MCF 10A (cell line): ENCODE results near the gene PRDX3.

DNA sequence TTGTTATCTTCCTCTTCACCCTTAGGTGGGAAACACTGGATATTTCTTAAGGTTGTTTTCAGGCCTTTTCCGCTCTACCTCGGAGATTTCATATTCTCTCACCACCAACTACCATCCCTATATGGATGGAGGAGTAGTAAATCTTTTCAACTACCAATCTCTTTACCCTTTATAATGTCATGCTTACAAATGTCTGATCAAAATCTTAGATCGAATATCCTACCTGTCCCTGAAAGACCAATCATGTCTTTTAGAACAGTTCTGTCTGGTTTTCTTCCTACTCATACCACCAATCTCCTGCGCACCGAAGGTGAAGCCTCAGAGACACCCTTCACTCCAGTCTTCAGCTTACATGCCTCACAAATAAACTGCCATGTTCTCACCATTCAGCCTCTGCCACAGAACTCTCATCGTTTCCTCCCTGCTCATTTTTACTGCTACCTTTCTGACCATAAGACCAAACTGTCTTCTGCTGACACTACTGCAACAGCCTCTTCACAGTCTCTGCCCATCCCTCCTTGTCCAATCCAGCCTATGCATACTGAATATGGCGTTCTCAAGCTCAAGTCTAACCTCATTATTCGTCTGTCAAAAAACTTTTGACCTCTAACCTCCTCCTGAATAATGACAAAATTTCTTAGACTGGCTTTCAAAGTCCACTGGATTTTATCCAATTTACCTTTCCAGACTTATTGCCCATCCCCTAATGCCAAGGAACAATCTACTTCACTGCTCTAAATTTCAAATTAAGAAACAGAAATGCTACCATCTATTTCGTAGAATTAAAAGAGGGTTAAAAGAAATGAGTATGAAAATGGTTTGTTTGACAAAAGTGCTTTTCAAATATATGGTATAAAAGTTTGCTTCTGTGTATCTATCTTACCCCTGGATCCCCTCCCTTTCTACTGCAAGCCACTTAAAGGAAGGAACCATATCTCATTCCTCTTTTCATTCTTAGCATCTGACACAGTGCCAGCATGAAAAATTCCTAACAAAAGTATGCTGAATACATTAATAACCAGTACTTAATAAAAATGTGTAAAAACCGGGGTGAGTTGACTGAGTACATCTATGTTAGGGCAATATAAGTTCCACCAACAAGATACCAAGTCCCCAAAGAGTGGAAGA is 24.6 kb downstream of the RAB11FIP2 start:
- PRO-cap, result no peak
- RRBS, result no CpG with 5 or more reads among the region's 10 CpGs

GRCh38 chr10:118045557-118046533 is 896 bp downstream of the RAB11FIP2 start:
- PRO-cap, result bidirectional peak, plus-strand start at chr10:118046237, minus-strand start at chr10:118046056; bidirectional peak, plus-strand start at chr10:118046460, minus-strand start at chr10:118046419
- RRBS, result no CpG with 5 or more reads among the region's 31 CpGs

DNA sequence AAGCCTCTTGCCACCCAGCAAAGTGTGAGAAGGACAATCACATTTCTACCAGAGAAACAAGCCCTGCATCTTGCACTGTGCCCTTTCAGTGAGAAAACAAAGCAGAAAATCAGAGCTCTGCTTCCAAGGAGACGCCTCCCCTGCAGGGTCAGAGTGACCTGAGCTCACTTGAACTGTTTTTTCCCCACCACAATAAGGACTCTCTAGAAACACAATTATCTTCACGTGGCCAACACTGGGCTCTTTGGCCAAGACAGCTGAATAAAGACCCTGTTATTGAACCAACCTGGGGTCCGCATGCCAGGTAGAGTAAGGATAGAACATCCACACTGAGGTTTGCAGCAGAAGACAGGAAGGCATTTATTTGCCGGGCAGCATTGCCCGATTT is 30.1 kb upstream of the PRLHR start:
- PRO-cap, result no peak
- RRBS, result no CpG with 5 or more reads among the region's 5 CpGs

- PRO-cap, result no peak
- RRBS, result no CpG with 5 or more reads among the region's 16 CpGs
These were observed 73.8 kb upstream of the PRLHR start for GRCh38 chr10:118669115-118669880.

GRCh38 chr10:118673315-118673947 is 78.0 kb upstream of the PRLHR start:
- PRO-cap, result no peak
- RRBS, result 100% methylated on average over 1 of the region's 12 CpGs

DNA sequence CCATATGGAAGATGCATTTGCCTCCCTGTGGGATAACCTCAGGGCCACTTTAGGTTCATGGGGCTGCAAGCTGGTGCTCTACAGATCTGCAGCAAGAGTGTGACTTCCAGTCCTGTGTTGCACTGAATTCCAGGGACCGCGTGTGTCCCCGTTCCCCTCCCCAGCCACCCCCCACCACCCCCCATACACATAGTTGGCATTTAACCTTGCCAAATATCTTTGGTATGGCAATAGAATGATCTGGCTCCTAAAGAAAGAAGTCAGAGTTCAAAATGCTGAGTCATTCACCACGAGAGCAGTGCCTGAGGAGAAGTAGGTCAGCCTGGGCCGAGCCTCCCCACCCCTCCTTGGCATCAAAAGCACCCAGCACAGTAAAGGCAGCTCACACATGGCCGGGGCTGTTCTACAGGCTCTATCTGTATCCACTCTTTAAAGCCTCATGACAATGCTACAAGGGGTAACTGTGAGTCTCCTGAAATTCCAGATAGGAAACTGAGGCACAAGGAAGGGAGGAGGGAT is 70.5 kb upstream of the NANOS1 start:
- PRO-cap, result no peak
- RRBS, result no CpG with 5 or more reads among the region's 6 CpGs

DNA sequence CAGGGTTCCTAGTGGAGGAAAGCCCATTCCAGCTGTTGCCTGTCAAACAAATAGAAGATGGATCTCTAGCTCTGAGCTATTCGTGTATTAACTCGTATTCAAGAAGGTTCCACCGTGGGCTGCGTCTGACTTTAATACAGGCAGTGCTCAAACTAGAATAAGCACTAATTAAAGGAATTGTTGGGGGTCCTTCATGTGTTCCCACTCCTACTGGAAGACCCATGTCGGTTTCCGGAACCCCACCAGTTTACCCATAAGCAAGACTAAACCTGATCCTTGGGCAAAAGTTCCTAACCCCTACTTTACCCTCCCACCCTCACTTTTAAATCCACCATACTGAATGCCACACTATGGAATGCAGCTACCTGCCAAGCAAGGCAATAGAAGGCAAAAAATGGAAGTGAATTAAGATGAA is 2.2 kb downstream of the NANOS1 start:
- PRO-cap, result no peak
- RRBS, result no CpG with 5 or more reads among the region's 6 CpGs

- PRO-cap, result bidirectional peak, plus-strand start at chr10:119178647, minus-strand start at chr10:119178533; bidirectional peak, plus-strand start at chr10:119178940, minus-strand start at chr10:119178812
- RRBS, result under 1% methylated on average over 15 of the region's 50 CpGs
These were observed at the start of gene PRDX3 for GRCh38 chr10:119178325-119179301. TSS of gene PRDX3 (minus strand) at chr10:119178812.

DNA sequence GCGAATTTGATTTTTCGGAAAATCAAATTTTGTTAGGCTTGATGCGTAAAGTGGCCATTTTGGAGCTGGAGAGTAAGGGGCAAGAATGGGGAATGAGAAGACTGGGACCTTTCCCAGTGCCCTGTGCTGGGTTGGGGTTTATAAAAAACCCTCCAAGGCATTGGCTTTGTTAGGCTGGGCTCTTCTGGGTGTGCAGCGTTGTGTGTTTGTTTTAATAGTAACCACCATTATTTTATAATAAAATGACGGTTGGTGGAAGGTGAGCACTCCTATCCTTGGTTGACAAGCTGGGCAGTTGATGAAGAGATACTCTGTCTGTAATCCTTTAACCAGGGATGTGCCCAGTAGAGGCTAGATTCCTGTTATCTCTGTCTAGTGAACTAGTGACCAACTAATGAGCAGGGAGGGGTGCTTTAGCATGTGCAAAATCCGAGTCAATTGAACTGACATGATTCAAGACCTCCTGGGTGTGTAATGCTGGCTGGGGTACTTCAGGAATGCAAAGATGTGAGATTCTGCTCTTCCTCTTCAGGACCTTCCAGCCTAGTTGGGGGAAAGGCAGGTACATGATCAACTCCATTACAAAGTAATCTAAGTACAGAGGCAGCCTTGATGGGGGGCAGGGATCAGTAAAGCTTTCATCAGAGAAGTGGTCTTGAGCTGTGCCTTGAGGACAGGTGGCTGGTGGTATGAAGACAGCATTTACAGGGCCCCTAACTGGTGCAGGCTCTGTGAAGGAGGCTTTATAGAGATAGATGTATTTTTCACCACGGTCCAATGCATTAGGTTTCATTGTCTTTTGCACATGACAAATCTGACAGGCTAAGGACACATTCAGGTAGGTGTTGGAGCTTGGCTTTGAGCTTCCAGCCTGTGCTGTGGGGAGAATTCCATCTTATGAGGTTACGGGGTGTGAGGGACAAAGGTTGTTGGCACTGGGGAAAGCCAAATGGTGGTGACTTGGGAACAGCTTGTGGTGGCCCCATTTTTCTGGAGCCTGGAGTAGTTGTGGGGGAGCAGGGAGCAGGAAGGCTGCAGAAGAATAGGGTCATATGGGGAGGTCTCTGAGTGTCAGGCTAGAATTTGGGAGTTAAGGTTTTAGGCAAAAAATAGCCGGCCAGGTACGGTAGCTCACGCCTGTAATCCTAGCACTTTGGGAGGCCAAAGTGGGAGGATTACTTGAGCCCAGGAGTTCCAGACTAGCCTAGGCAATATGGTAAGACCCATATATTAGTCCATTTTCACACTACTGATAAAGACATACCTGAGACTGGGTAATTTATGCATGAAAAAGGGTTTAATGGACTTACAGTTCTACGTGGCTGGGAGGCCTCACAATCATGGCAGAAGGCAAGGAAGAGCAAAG is 22.2 kb downstream of the GRK5 start:
- PRO-cap, result no peak
- RRBS, result no CpG with 5 or more reads among the region's 12 CpGs

- PRO-cap, result no peak
- RRBS, result 48% methylated on average over 4 of the region's 33 CpGs
These were observed 64.1 kb downstream of the GRK5 start for GRCh38 chr10:119271045-119272200.

GRCh38 chr10:119289162-119289598 is 81.8 kb downstream of the GRK5 start:
- PRO-cap, result no peak
- RRBS, result no CpG with 5 or more reads among the region's 2 CpGs

DNA sequence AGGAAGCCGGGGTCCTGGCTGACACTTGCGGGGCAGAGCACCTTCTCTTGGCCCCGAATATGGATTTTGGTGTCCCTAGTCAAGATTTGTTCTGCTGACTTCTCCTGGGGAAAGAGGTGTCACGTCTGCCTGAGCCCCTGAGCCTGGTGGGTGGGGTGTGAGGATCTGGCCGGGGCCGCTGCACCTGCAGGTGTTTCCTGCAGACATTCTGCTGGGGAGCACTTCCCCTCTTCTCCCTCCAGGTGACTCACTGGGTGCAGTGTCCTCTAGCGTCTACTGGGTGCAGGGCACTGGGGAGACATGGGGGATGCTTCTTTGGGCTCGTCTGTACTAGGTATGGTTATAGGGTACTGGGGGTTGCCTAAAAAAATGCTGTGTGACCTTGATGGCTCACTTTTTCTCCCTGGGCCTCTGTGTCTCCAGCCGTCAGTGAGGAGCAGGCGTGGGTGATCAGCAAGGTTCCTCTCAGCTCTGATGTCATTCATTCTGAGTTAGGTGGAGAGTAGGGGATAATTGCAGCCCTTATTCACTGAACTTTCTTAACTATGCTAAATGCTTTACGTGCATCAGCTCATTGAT is 99.3 kb downstream of the GRK5 start:
- PRO-cap, result no peak
- RRBS, result no CpG with 5 or more reads among the region's 11 CpGs

DNA sequence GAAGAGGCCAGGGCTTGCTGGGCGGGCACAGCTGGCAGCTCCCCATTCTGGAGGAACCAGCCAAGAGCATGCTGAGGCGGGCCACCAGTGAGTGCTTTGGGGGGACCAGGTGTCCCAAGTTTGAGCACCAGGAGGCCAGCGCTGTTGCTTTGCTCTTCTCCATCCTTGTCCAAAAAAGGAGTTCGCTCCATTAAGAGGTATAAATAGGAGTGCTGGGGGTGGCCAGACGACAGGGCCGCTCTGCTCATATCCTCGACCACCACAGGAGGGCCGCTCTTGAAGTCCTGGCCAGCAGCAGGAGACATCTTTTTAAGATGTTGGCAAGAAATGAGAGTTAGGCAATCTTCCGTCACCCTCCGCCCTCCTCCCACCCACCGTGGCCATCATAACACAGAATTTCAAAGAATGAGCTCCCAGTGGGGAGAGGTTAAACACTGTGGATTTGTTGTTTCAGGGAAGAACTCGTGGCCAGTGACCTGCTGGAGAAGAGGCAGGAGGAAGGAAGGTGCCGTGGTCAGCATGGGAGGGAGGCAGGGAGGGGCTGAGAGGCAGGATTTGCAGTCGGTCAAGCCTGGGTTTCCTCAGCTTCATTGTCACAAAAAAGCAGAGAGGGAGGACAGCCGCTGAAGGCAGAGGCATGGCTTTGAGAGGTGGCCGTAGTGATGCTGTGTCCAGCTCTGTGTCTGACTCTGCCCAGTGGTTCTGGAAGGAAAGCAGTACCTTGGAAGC is 141.5 kb downstream of the GRK5 start:
- PRO-cap, result no peak
- RRBS, result no CpG with 5 or more reads among the region's 16 CpGs

- PRO-cap, result no peak
- RRBS, result no CpG with 5 or more reads among the region's 6 CpGs
These were observed 143.2 kb downstream of the GRK5 start for GRCh38 chr10:119350581-119351059.

DNA sequence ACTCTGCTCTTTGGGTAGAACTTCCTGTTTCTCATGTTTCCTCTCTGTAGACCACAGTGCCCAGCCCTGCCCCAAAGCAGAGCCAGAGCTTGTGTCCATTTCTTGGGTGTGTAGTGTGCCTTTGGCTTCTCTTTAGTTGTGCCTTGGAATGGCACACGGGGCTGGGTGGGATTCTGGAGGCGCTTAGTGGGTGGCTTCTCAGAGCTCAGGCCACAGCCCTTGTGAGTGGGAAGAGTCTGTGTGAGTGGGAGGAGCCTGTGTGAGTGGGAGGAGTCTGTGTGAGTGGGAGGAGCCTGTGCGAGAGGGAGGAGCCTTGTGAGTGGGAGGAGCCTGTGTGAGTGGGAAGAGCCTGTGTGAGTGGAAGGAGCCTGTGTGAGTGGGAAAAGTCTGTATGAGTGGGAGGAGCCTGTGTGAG is 152.8 kb downstream of the GRK5 start:
- PRO-cap, result no peak
- RRBS, result no CpG with 5 or more reads among the region's 3 CpGs

DNA sequence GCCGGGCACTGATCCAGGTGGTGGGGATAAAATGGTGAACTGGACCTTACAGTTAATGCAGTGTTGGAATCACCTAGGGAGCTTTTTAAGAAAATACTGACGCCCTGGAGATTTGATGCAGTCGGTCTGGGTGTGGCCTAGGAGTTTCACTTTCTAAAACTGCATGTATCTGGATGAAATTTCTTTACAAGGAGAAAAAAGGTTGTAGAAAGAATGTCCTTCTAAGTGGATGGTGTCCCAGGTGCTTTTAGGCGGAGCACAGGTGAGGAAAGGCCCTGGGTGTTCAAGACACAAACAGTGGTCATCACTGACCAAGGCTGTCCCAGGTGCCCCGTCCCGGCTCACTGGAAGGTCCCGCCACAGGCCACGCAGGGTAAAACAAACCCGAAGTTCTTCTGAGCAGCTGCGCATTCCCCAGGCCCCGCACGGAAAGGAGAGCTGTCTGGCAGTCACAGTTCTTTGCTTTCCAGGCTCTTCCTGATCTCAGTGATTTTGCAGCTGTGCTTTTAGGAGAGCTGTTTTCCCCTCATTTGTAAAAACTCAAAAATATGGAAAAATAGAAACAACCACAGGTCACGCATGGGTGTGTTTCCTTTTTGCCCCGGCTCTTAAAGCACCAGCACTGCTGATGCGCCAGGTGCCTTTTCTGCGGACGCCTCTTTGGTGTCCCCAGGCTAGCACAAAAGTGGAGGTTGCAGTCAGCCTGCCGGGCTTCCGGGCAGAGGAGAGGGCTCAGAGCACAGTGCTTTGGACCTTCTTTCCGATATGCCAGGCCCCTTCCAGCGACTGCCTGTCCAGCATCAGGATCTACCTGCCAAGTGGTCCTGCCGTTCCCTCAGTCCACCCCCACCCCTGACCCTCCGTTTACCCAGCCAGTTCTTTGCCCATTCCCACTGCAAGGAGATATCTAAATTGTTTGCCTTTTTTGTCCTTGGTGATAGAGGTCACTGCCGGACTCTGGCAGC is 162.0 kb downstream of the GRK5 start:
- PRO-cap, result no peak
- RRBS, result no CpG with 5 or more reads among the region's 24 CpGs

DNA sequence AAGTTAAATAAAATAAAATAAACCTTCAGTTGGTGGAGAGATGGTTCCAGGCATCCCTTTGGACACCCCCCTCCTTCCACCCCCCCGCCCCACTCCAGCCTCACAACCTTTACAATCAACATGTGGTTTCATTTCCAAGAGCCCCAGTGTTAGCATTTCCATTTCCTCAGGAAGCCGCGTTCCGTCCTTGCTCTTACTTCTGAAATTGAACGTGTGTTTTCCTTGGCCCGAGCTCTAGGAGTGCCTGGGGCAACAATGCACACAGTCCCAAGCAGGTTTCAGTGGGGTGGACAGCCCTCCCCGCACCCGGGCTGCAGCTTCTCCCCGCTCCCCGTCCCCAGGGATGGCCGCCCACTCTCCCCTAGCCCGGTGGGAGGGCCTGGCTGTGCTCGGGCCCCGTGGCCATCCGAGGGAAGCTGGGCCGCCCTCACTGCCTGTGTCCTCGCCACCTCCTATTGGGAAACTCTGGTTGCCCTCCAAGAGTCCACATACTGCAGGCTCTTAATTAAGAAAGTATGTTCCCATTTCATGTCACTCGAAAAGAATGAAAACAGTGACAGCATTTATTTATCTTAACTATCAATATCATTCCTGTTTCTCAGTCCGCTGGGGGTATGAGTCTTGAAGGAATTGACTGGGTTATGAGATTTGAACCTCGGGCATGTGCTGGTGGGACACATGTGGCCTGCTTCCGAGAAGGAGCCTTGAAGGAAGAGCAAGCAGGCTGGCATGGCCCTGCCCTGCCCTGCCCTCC is 163.7 kb downstream of the GRK5 start:
- PRO-cap, result no peak
- RRBS, result 47% methylated on average over 5 of the region's 21 CpGs

DNA sequence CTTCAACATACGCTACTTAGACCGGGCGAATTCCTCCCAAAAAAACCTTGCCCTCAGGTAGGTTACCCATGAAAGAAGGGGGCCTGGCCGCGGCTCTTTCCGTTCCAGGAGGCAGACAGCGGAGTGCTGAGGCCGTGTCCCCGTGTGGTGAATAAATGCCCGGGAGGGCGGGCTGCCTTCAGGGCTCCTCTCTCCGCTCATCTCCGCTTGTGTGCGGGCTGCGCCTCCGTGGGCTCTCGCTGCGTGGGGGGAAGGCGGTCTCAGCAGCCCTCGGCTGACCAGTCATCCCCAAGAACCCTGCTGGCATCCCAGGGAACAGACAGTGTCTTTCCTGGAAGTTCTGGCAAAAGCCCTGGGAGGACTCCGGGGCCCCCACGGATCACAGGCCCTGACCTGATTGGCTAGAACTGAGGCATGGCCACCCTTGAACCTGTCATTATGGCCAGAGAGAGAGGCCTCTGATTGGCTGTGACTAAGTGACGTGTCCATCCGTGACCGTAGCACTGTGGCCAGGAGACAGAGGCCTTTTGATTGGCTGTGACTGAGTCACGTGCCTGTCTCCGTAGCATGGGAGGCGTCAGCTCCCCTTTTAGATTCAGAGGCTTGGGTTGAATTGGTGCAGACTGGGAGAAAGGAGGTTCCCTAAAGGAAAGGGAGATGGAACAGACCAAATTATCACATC is 163.9 kb downstream of the RGS10 start:
- PRO-cap, result no peak
- RRBS, result no CpG with 5 or more reads among the region's 28 CpGs

DNA sequence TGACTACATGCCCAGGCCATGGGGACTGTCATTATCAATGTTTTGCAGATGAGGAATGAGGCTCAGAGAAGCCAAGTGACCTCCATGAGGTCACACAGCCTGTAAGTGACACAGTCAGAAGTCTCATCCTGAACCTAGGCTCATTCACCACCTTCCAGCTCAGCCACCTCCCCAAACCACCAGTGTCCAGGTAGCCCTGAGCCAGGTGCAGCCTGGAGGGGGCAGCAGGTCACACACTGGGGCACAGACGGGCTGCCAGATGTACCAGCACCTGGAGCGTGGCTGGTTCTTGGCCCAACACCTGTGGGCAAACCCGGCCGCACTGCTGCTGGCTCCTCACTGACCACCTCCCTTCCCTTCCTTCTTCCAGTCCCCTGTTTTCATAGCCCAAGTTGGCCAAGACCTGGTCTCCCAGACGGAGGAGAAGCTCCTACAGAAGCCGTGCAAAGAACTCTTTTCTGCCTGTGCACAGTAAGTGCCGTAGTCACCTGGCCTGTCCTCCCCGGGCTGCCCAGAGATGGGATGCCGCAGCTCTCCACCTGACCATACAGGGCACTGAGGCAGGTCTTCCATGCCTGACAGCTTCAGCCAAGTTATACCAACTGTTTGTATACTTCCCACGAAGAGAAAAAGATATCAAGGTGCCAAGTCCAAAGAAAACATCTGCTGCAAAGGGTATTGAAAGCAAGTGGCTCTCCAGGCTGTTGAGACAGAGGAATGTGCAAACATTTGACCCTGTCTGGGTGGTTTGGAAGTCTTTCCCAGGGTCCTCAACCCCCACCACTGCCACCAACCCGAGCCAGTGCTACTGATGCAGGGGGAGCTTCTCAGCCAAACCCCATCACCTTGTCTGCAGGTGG is 119.5 kb downstream of the RGS10 start:
- PRO-cap, result no peak
- RRBS, result no CpG with 5 or more reads among the region's 11 CpGs

DNA sequence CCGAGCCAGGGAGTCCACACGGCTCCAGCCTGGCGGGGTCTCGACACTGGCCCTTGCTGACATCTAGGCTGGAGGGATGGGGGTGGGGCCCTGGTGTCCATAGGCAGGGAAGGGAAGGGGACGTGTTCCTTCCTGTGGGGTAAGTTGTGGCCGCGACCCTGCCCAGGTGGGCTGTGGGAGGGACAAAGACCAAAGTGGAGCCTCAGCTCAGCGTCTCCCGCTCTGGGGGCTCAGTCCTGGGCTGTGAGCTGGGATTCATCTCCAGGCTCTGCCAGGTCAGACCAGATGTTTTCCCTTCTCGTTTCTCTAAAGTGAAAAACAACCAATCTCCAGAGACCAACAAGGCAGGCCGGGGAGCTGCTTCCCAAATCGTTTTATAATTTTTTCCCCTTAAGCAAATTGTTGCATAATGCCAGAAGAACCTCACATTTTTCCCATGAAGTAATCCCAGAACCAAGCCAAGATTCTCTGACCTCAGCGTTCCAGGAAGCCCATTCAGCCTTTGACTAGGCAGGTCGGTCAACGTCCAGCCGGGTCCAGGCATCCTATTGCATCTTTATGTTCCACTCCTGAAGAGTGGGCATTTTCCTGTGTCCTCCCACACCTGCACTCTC is 101.2 kb downstream of the RGS10 start:
- PRO-cap, result no peak
- RRBS, result no CpG with 5 or more reads among the region's 16 CpGs